ENCODE measurements around the genes C1R, PEX5, CD163L1, FOXJ2 and CLEC4A.

DNA sequence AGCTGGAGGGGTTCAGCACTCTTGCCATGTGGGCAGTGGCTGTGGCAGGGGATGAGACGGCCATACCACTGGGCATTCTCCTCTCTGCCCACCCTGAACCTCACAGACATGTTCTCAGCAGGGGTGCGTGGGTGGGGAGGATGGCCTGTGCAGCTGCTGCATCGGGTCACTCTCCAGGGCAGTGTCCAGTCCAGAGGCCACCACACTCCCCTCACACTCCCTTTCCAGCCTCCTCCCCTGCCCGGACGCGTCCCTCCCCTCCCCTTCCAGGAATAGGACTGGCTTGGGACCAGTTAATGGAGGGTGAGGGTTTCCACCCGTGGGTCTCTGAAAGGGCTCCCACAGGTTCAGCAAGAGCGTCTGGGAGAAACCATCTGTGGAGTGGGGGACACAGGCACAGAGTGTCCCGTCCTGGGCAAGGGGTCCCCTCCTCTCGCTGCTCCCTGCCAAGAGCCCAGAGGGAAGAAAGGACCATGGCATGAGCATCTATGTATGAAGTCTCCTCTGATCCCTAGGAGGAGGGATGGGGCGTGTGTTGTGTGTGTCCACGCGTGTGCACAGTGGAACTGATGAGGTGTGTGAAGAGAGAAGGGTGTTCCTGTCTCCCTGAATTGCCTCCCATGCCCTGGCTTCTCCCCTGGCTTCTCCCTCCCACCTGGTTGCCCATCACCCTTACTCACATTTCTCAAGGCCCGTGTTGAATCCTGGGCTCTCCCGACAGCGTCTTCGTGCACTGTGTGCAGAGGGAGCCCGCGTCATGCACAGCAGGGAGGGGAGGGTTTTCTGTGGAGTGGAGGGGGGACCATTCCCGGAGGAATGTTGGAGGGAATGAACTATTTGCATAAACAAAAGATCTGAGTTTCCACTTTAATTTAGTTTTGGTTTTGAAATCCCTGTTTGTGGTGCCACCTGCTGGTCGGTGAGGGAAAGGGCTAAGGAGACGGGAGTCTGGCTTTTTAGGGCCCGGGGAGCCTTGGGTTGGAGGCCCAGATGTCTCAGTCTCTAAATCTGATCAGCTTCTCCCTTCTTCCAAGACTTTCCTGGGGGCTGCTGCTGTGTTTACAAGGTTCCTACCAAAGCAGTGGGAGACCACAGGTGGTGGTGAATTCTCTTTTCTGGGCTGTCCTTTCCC lies at the start of gene C1R:
TSS of gene C1R (minus strand) at position 739 of the 1,132 bp plus-strand sequence.
- RRBS, 2 experiments: no CpG with 5 or more reads among the region's 23 CpGs

DNA sequence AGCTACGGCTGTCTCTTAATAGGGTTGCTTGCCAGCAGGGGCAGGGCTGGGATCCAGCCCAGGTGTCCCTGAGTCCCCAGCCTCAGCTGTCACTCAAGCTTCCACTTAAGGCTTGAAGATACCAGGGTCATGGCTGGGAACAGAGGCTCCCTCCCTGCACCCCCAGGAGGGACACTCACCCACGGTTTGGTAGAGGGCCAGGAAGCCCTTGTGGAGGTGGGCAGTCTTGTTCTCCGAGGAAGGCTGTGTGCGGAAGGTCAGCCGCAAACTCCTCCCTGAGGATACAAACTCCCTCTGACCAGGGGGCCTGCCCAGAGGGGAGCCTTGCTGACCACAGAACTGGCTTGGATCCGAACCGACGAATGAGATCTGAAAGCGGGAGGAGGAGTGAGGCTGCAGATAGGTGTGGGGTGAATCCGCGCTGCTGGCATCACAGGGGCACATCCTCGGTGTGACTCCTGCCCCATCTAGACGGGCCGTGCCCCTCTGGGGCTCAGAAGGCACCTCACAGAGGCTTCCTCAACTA lies 7.2 kb downstream of the C1RL start:
- RRBS, 2 experiments: no CpG with 5 or more reads among the region's 14 CpGs

DNA sequence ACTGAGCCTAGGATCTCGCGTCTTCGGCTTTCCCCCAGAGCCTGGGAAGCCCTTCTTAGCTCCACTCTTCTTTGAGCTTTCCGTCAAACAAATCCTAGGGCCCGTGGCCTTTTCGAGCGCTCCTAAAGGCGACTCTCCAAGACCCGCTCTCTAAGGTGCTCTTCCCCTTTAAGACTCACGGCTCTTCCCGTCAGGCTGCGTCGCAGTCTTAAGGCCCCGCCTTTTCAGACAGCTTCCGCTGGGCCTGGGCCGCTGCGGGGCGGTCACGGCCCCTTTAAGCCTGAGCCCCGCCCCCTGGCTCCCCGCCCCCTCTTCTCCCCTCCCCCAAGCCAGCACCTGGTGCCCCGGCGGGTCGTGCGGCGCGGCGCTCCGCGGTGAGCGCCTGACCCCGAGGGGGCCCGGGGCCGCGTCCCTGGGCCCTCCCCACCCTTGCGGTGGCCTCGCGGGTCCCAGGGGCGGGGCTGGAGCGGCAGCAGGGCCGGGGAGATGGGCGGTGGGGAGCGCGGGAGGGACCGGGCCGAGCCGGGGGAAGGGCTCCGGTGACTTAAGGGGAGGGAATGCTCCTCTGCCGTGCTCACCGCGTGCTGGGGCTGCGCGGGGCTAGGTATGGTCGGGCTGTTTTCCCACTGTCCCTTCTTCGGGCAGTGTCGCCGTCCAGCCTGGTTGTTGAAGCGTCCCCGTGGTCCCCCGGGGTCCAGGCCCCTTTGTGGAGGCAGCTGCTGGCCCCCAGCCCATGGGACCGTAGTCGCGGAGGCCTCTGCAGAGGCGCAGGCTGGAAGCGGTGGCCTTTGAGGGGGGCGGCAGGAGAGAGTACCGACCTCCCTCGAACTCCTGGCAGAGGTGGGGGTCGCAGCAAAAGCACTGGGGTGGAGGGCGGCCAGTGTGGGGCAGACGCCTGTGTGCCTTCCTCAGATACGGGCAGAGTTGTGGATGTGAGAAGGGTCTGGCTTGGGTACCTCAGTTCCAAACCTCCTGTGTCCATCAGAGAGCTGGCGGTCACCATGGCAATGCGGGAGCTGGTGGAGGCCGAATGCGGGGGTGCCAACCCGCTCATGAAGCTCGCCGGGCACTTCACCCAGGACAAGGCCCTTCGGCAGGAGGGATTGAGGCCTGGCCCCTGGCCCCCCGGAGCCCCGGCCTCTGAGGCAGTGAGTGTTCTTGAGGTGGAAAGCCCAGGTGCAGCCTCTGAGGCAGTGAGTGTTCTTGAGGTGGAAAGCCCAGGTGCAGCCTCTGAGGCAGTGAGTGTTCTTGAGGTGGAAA lies at the start of gene PEX5:
TSS of gene PEX5 (plus strand) at position 310 of the 1,260 bp plus-strand sequence.
- RRBS, 2 experiments: 1 to 5% methylated on average over 21 of the region's 82 CpGs

DNA sequence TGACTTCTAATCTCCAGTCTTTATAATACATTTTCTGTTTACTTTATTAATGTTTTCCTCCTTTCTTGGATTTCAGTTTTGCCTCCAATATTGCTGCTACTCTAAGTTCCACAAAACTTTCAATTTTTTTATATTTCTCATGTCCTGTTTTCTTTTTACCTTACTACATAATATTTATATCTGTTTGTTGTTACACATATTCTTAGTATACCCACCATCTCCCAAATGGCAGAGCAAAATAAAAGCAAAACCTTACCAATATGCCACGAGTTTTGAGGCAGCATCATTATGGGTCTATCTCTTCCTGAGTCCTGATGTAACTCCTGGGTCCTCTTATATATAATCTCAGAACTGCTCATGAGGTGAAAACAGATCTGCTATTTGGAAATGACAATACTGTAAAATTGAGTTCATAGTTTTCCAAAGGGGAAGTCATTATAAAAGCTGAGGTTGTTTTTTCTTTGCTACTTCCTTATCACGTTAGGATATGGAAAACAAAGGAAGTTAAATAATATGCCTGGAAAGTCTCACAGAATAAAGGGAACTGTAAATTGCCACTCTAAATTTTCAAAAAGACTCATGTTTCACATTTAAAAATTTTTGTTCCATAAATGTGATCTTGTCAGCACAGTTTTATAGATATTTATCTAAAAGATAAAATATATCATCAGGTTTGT lies at the start of gene CD163L1:
TSS of gene CD163L1 (minus strand) at position 313 of the 677 bp plus-strand sequence.
- RRBS, 2 experiments: no CpG with 5 or more reads among the region's 2 CpGs

GRCh38 chr12:7555537-7556259 lies 52.1 kb upstream of the CD163 start:
- RRBS, 2 experiments: no CpG with 5 or more reads among the region's 4 CpGs

GRCh38 chr12:7927323-7927893 lies 8.6 kb downstream of the SLC2A3 start:
- RRBS, 2 experiments: no CpG with 5 or more reads among the region's 5 CpGs

- RRBS, 2 experiments: no CpG with 5 or more reads among the region's 2 CpGs
Measured at GRCh38 chr12:7932534-7932930, 3.5 kb downstream of the SLC2A3 start.

- RRBS, 2 experiments: no CpG with 5 or more reads among the region's 17 CpGs
Measured at GRCh38 chr12:7932931-7934143, 2.6 kb downstream of the SLC2A3 start.

- RRBS, 2 experiments: no CpG with 5 or more reads among the region's 4 CpGs
Measured at GRCh38 chr12:7937744-7938528, 1.9 kb upstream of the SLC2A3 start.

GRCh38 chr12:7968942-7969245 lies 32.9 kb upstream of the SLC2A3 start:
- RRBS, 2 experiments: no CpG with 5 or more reads among the region's 6 CpGs

DNA sequence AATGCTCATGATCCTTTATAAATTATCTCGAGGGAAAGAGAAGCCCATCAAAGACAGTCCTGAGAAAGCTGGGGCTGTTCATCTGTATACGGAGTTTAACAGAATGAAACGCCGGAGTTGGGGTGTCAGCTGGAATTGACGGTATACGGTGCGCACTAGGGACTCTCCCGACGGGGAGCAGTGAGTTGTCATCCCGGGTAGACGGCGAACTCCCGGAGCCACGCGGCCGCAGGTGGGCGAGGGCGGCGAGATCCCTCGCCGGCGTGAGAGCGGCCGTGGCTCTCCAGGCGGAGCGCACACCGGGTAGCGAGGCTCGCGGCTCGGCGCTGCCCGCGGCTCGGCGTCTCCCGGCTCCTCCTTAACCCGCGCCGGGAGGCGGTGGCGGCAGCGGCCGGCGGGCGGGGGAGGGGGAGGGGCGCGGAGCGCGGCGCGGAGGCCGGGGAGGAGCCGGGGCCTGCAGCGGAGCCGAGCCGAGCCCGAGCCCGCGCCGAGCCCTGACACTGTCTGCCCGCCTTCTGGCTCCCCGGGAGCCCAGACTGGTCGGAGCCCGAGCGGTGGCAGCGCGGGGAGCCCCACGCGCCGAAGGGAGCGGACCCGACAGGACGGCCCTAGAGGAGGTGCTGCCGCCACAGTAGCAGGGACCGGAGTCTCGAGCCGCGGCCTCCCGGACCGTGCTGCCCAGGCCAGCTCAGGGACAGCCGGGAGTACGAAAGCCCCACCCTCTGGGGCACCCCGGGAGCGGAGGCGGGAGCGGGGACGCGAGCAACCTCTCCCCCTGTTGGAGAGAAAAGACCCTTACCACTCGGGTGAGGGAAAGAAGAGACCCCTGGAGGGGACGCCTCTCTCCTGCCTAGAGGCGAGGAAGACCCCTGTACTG lies at the start of gene FOXJ2:
TSS of gene FOXJ2 (plus strand) at position 457 of the 877 bp plus-strand sequence.
- RRBS, 2 experiments: 1 to 5% methylated on average over 48 to 51 of the region's 92 CpGs

GRCh38 chr12:8123415-8124117 lies at the start of gene CLEC4A:
TSS of gene CLEC4A (plus strand) at chr12:8123617.
- RRBS, 2 experiments: no CpG with 5 or more reads among the region's 6 CpGs

DNA sequence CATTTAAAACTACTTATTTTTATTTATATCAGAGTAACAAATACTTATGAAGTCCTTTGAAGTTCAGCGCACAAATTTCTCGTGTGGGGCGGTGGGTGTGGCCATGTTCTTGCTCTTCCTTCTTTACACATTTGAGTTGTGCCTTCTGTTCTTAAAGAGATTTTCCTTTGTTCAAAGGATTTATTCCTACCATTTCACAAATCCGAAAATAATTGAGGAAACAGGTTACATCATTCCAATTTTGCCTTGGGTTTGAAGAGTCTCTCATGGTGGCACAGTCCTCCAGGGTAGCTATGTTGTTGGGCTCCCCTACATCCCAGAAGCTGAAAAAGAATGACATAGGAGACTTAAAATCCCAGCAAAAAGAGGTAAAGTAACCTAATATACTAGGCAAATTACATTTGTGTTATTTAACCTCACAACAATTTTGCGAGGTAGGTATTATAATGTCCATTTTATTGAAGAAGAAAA lies 6.2 kb downstream of the CLEC4E start:
- RRBS, 2 experiments: no CpG with 5 or more reads among the region's 5 CpGs

DNA sequence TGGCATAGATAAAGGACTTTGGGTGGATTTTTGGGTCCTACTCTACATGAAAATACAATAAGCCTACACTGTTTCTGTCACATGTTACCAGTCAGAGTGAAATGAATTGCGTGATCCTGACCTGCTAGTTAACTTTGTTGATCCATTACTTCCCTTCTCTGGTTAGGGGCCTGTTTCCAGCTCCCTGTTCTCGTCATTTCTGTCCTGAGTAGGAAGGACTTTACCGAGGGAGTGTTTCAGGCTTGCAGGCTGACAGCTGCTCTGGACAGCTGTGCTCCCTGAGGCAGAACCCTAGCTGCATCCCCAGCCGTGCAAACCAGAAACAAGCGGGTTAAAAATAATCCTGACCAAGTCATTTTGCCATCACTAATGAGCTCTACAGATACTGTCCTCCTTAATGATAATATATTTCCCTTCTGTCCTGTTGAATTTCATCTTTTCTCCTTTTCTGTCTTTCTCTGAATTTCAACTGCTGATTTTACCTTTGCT lies 1.5 kb downstream of the AICDA start:
- RRBS, 2 experiments: no CpG with 5 or more reads among the region's 5 CpGs

DNA sequence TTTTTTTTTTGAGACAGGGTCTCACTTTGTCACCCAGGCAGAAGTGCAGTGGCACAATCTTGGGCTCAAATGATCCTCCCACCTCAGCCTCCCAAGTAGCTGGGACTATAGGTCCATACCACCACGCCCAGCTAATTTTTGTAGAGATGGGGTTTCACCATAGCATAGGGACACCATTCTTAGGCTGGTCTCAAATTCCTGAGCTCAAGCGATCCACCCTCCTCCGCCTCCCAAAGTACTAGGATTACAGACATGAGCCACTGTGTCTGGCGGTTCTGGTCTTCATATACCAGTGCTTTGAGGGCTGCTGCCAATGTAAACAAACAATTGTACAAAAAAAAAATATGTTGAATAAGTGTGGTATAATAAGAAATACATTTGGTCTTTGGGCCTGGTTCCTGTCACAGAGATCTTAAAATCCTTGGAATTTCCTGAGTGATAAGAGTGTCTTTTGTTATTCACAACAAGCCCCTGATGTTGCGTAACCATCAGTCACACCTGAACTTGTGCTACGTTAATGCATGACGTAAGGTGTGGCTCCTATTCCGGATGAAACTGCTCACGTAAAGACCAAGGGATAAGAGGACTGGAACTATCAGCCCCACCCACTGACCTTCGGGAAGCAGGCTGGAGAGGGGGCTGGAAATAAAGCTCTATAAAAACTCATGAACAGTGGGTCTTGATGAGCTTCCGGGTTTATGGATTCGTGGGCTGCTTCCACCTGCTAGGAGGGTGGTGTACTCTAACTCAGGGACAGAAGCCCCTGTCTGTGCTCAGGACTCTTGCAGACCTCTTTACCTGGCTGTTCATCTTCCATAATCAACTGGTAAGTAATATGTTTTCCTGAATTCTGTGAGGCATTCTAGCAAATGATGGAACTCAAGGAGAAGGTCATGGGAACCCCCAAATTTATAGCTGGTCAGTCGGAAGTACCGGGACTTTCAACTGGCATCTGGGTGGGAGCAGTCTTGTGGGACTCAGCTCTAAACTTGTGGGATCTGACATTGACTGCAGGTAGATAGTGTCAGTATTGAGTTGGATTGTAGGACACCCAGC lies 16.5 kb upstream of the RIMKLB start:
- RRBS, 2 experiments: no CpG with 5 or more reads among the region's 14 CpGs

- RRBS, 2 experiments: no CpG with 5 or more reads among the region's 1 CpG
Measured at GRCh38 chr12:8687699-8688212, 10.0 kb upstream of the RIMKLB start.

- RRBS, 2 experiments: no CpG with 5 or more reads among the region's 6 CpGs
Measured at GRCh38 chr12:8709297-8710024, 11.7 kb downstream of the RIMKLB start.

GRCh38 chr12:8925207-8925961 lies 11.1 kb downstream of the PHC1 start:
- RRBS, 2 experiments: no CpG with 5 or more reads among the region's 8 CpGs

GRCh38 chr12:9643056-9643286 lies 26.5 kb upstream of the CLEC2D start:
- RRBS, 2 experiments: no CpG with 5 or more reads among the region's 5 CpGs

- RRBS, 2 experiments: no CpG with 5 or more reads among the region's 7 CpGs
Measured at GRCh38 chr12:9731286-9731787, 29.4 kb downstream of the CD69 start.

Measured in Panc1 (cell line).